ENCODE data around the genes C2CD6, MPP4, ICA1L and ABI2.

DNA sequence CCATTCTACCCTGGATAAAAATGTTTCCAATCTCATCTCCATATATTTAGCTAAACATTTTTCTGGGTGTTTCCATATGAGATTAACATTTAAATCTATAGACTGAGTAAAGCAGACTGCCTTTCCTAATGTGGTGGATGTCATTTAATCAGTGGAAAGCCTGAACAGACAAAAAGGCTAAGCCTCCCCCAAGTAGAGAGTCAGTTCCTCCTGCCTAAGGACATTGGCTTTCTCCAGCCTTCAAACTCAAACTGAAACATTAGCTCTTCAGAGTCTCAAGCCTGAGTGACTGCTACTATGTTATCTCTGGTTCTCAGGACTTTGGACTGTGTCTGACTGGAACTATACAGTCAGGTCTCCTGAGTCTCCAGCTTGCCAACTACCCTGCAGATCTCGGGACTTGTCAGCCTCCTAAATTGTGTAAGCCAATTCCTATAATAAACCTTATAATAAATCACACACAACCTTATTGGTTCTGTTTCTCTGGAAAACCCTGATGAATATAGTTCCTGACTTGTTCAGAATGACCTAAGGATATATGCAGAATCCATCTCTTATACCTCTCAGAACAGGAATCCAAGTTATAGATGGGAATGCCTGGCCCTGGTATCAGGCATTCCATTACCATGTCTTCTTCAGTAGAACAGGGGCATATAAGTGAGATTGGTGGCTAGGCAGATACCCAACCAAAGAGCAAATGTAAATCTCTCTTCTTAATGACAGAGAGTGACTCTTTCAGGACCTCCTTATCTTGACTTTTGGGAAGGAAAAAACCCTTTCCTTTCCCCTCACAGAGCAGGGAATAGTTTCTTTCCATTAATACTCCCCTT, 12.5 kb downstream of the HYCC2 start:
- RRBS, result no CpG with 5 or more reads among the region's 1 CpG

DNA sequence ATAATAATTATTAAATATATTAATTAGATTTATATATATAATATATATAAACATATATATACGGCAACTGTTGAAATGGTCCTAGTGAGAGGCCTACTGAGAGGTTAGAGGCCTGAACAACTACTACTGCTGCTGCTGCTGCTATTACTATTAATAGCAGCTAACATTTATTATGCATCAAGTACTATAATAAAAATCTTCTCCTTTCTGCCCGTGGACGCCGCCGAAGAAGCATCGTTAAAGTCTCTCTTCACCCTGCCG, 8.7 kb downstream of the HYCC2 start:
- RRBS, result no CpG with 5 or more reads among the region's 7 CpGs

GRCh38 chr2:201120899-201121169, 4.9 kb downstream of the CFLAR start:
- RRBS, result no CpG with 5 or more reads among the region's 1 CpG

- RRBS, result no CpG with 5 or more reads among the region's 3 CpGs
Measured at GRCh38 chr2:201123340-201123603, 7.3 kb downstream of the CFLAR start.

DNA sequence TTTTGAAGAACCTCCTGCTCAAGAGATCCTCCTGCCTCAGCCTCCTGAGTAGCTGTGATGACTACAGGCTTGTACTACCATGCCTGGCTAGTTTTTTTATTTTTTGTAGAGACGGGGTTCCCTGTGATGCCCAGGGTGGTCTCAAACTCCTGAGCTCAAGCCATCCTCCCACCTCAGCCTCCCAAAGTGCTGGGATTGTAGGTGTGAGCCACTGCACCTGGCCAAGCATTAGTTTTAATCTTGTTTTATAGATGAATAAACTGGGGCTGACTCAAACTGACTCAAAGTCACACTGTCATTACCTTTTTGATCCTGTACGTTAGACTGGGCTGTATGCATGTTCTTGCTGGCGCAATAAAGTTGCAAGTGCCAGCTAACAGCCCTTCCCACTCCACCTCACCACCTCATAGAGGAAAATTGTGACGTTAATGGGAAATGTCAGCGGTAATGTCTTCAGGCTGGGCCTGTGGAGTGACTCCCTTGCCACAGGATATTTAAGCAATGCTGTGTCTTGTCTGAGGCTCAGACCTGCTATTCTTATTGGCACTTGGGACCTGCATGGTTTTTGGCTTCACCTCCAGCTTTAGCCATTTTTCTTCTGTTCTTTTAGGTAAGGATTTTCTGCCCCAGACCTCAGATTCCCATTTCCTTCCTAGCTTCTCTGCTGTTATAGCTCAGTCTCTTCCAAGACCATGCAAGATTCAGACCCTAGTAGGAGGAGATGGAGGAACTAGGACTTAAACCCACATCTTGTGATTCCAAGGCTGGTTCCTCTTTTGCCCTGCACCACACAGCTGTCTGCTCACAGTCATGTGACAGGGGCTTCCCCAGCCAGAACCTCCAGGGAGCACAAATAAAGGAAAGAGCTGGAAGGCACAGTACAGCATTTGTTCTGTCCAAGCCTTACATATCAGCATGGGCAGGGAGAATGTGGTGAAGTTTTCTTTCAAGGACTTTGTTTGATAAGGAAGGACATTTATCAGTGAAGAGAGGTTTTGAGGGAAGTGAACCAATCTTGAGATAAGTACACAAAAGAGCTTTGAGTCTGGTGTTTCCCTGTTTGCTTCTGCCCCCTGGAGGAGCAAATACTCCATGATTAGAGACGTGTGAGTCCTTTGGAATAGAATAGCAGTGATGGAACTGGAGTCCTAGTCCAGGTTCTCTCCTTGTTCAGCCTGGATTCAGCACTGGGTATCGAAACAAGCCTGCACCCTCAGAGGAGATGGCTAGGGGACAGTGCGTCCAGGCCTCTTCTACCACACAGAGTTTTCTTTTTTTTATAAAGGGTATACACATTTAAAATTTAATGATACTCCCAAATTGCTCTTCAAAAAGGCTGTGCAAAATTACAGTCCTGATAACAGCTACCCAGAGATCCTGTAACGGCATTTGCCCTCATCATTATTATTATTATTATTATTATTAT, 25.0 kb upstream of the CASP10 start:
- RRBS, result no CpG with 5 or more reads among the region's 9 CpGs

GRCh38 chr2:201176123-201176799, 6.7 kb upstream of the CASP10 start:
- RRBS, result no CpG with 5 or more reads among the region's 10 CpGs

- RRBS, result 56% methylated on average over 4 of the region's 37 CpGs
Measured at GRCh38 chr2:201618886-201619829, at the start of gene C2CD6. TSS of gene C2CD6 (minus strand) at chr2:201619178.

GRCh38 chr2:201698503-201698996, at the start of gene MPP4:
TSS of gene MPP4 (minus strand) at chr2:201698644.
- RRBS, result no CpG with 5 or more reads among the region's 3 CpGs

- RRBS, result 2% methylated on average over 4 of the region's 17 CpGs
Measured at GRCh38 chr2:201780280-201780682, 452 bp downstream of the ALS2 start.

DNA sequence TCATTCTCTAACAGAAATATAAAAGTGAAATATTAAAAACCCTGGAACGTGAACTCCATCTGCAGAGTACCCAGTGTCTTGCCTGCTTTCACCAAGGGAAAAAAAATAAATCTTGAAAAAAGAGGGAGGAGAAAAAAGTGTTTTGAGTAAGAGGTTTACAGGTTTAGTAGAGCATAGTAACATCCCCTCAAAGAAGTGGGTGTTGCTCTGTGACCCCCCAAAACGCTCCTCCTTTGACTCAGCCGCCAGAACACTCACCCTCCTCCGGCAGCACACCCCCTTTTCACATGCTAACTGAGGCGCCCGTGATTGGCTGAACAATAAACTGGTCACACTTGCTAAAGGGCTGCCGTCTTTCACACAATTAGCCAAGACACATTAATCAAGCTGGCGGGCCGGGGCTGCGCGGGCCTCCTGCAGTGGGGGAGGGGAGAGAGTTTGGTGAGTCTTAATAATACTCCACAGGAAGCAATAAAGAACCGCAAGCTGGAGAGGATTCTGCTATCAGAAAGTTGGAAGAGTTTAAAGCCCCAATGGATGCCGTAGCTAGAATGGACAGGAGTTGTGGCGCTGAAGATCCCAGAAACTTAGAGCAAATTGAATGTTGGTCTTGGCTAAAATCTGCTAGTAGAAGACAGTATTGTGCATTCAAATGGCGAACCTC, 52.5 kb downstream of the CDK15 start:
- RRBS, result no CpG with 5 or more reads among the region's 15 CpGs

GRCh38 chr2:201978032-201978430, 55.6 kb upstream of the FZD7 start:
- RRBS, result no CpG with 5 or more reads among the region's 2 CpGs

- RRBS, result 2% methylated on average over 7 of the region's 94 CpGs
Measured at GRCh38 chr2:202032497-202033672, 770 bp upstream of the FZD7 start.

DNA sequence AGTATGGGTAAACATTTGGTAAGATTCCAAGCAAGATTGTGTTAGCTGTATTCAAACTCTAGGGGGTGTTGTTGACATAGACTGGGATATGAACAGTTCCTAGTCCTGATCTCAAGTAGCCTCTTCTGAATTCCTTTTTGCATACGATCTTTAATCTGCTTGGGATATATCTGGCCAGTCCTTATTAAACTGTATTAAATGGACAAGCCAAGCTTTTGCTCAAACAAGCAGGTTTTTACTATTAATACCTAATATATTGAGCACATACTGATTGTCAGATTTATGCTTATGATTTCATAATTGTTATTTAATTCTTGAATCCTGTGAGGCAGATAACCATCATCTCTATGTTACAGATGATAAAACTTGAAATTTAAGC, 13.5 kb downstream of the NOP58 start:
- RRBS, result no CpG with 5 or more reads among the region's 1 CpG

GRCh38 chr2:202374932-202375937, 892 bp upstream of the BMPR2 start:
- RRBS, result no CpG with 5 or more reads among the region's 53 CpGs

DNA sequence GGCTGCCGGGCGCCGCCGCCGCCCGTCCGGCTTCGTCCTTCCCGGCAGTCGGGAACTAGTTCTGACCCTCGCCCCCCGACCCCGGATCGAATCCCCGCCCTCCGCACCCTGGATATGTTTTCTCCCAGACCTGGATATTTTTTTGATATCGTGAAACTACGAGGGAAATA, 756 bp downstream of the BMPR2 start:
- RRBS, result no CpG with 5 or more reads among the region's 18 CpGs

DNA sequence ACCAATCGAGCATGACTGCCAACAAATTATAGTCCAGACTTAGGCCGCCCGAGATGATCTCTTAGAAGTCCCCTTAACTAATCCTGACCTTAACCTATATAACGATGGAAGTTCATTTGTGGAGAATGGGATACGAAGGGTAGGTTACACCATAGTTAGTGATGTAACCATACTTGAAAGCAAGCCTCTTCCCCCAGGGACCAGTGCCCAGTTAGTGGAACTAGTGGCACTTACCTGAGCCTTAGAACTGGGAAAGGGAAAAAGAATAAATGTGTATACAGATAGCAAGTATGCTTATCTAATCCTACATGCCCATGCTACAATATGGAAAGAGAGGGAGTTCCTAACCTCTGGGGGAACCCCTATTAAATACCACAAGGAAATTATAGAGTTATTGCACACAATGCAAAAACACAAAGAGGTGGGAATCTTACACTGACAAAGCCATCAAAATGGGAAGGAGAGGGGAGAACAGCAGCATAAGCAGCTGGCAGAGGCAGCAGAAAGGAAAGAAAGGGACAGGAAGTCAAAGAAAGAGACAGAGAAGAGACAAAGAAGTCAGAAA, 125.8 kb downstream of the BMPR2 start:
- RRBS, result no CpG with 5 or more reads among the region's 5 CpGs

DNA sequence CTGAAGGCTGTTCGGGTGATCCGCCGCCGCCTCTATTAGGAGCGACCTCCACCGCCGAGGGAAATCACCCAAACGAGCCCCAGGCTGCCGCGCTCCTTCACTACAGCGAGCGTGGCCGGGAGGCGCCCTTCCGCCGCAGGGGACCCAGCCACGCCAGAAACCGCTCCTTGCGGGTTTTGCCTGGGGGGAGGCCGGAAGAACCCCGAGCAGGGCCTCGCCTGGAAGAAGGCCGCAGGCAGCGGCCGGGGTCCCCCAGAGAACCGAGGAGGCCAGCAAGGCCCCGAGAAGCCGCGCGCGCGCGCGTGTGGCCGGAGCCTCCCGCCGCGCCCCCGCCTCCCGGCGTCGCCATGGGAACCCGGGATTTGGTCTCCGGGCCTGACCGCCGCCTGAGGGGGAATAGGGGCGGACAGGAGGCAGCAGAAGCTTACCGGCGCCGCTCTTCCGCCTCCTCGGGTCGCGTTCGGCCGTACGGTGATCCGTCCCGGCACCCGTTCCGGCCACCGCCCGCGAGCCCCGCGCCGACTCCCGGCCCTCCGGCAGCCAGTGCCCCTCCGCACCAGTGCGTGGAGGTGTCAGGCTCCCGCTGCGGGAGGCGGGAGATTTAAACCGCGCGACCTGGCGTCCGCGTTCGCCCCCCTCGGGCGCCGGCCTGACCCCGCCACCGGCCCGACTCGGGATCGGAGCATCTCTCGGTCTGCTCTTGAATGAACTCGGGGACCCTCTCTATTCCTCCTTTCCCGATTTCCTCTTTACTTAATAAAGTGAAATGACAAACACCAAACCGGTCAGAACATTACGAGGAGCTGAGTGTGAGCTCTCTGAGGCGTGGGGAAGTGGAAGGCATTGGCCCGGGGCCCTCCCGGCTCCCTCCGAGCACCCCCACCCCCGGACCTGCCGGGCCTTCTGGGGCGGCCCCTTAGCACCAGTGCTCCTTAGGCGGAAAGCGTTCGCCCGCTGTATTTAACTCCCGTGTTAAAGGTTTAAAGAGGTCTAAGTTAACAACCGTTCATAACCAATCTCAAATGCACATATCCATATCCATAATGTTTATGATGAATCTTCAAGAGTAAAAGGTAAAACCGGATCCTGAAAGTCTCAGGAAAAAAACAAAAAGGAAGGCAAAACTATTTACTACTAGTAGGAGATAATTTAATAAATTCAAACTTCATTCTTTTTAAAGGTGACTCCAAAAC, at the start of gene ICA1L:
TSS of gene ICA1L (minus strand) at position 576 of the 1,193 bp plus-strand sequence.
- RRBS, result 1% methylated on average over 42 of the region's 108 CpGs

DNA sequence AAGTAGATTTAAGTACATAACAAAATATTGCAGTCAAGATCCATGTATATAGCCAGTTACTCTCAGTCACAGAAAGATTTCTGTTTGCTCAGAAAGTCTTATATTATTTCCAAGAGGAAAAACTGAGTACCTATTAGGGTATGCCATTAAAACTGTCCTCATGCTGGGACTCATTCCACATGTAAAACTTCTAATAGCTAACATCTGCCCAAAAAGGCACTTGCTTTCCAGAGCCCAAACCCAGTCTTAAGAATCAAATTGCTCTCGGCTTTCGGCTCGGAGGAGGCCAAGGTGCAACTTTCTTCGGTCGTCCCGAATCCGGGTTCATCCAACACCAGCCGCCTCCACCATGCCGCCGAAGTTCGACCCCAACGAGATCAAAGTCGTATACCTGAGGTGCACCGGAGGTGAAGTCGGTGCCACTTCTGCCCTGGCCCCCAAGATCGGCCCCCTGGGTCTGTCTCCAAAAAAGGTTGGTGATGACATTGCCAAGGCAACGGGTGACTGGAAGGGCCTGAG, 48.3 kb upstream of the CYP20A1 start:
- RRBS, result no CpG with 5 or more reads among the region's 17 CpGs

- RRBS, result under 1% methylated on average over 23 of the region's 103 CpGs
Measured at GRCh38 chr2:203327469-203328713, at the start of gene ABI2. TSS of gene ABI2 (plus strand) at chr2:203328394.